M059J (cell line): ENCODE measurements around a stretch of chr14.

DNA sequence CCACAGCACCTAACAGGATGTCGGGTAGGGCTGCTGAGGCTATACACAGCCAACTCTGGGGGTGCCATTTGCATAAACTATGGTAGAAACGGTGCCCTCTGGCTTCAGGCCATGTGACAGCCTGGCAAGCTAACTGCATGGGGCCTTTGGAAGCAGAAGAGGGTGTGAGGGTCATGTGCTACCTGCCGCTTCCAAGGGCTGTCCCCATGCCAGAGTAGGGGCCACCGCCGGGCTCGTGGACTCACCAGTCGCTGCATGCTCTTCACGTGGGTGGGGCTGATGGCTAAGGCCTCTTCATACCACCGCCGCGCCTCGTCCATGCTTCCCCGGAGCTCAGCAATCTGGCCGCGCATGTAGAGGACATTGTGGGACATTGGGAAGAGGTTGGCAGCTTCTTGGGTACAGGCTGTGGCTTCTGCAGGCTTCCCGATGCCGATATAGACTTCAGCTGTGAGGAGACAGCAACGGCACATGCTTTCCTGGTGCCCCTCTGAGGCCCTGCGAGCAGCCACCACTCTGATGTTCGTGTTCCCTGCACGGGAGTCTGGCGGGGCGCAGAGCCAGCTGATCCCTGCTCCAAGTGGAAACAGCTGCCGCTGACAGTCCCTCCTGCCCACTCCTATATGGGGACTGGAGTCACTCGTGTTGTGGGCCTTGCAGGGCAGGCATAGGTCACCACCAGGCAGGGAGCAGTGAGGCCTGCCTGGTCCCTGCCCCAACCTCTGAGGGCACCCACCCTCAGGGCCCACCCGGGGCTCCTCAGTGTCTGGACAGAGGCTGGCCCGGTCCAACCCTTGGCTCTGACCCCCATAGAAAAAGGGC is 181.2 kb downstream of the CALM1 start:
- RAMPAGE, long total RNA: no peak

DNA sequence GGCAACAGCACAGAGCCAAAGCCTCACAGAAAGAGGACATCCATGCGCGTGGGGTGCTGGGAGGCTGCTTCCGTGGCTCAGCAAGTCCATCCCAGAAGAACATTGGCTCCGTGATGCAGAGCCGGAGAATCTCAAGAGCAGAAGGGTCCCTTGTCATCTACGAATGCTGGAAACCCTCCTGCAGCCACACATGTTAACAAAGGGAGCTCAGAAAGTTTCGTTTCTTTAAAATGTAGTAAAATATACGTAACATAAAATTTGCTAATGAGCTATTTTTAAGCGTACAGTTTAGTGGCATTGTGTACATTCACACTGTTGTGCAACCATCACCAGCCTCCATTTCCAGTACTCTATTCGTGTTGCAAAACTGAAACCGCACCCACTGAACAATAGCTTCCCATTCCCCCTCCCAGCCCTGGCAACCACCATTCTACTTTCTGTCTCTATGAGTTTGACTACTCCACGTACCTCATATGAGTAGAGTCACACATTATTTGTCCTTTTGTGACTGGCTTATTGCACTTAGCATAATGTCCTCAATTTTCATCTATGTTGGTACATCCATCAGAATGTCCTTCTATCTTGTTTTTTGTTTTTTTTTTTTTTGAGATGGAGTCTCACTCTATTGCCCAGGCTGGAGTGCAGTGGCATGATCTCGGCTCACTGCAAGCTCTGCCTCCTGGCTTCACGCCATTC is 185.8 kb downstream of the TTC7B start:
- RAMPAGE, long total RNA: no peak

- RAMPAGE, long total RNA: no peak
Observed at GRCh38 chr14:90654708-90655658, 161.2 kb downstream of the TTC7B start.

DNA sequence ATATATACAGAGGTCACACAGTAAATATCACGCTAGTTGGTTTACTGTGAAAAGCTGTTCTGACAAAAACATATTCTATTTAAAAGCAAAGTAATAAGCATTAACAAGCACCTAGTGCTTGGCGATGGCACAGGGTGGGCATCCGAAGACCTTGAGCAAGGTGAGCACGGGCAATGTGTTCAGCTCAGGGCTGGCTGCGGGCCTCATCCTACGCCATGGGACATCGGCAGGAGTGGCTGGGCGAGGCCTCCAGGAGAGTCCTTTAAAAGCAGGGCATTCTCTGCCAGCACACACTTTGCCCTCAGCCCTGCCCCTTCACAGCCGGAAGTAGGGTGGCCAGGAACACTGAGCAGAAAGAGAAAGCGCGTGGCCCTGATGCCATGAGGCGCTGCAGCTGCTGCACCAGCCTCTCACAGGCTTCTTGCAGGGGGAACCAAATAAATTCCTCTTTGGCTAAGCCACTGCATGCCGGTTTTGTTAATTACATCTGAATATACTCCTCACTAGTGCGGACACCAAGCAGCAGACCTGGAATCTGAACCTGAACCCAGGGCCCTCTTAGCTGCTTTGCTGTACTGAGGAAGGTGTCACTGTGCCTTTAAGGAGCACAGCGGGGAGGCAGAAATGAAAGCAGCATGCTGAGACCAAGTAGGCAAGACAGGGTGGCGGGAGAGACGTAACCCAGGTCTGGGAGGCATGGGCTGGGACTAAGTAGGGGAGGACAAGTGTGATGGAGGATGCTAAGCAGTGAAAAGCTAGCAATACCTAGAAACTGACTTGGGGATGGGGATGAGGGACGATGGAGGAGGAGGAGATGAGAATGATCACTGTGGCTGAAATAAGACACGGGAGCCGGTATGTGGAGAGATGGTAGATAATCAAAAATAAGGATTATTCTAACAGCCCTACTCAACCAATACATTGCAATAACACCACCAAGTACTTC is 155.2 kb downstream of the TTC7B start:
- RAMPAGE, long total RNA: no peak

DNA sequence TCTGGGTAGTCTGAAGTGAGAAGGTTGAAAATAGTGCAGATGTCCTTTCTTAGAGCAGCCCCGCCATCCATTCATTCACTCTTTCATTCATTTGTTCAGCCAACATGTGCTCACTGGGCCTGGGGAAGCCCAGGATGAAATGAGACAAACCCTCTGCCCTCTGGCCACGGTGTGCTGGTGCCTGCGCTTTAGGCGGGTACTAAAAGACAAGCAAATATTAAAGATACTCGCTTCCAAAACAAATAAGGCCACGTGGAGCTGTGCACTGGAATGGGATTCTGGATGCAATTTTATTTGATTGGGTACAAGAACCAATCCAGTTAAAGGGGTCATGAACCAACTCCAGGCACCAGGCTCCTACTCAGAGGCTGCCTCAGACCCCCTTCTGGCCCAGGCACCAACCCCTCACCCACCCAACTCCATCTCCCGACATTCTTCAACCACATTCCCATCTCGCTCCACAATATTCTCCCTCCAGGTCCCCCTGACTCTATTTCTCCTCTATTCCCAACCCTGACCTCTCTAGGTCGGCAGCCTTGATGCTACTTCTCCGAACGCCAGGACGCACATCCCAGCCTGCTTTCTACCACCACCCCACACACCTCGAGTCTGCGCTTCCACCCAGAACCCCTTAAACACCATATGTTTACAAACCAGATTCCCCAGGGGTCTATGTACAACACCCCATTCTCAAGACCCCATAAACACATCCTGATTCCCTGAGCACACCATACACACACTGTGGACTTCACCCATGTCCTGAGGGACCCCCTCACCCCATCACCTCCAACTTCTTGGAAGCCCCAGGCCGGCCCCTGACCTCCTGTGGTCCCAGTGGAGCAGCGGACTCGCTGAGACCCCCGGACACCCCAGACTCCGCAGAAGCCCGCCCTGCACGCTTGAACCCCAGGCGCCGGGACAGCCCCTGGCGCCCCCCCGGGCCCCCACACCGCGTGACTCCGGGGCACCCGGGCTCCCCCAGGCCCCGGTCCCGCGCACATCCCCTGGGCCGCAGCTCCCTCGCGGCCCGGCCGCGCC is 870 bp downstream of the TTC7B start:
- RAMPAGE, long total RNA: no peak

DNA sequence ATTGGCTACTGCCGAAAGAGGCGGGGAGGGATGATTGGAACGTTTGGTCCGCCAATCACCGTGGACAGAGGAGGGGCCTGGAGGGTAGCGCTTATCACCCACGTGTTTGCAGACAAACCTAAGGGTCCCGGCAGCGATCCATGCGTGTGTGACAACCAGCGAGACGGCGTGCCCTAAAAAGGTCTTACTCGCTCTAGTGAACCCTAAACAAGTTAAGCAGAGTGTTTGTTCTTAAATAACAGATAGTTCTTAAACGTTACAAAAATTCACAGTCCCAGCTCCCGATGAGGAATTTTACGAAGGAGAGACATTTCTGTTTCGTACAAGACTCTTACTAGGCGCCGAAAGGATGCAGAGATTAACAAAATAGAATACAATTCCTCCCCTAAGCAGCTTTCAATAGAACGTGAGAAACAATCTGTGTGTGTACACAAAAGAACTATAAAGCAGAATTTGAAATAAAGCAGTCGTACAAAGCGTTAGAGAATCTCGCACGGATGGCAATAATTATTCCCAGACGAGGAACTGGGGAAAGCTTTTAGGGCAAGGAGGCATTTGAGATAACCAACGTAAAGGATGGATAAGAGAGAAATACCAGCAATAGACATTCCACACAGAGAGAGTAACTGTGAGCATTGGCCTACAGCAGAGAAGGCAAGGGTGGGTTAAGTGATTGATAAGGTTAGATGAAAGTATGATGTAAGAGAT is 753 bp upstream of the RPS6KA5 start:
- RAMPAGE, long total RNA: no peak

- RAMPAGE, long total RNA: no peak
Observed at GRCh38 chr14:91286152-91286776, 41.8 kb upstream of the GPR68 start.

DNA sequence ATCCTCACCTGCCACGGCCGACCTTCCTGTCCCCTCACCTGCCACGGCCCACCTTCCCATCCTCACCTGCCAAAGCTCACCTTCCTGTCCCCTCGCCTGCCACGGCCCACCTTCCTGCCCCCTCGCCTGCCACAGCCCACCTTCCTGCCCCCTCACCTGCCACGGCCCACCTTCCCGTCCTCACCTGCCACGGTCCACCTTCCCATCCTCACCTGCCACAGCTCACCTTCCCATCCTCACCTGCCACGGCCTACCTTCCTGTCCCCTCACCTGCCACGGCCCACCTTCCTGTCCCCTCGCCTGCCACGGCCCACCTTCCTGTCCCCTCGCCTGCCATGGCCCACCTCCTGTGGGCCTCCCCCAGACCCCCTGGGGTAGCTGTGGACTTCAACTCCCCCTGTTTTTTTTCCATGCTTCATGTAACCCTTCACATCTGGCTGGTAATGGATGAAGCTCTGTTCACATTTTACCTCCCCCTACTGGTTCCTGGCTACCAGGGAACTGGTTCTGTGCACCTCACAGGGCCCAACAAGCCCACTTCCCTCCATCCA is 48.8 kb upstream of the GPR68 start:
- RAMPAGE, long total RNA: no peak

GRCh38 chr14:91324667-91325087 is 80.2 kb upstream of the GPR68 start:
- RAMPAGE, long total RNA: no peak

GRCh38 chr14:91367074-91368089 is 50.2 kb downstream of the CCDC88C start:
- RAMPAGE, long total RNA: no peak

DNA sequence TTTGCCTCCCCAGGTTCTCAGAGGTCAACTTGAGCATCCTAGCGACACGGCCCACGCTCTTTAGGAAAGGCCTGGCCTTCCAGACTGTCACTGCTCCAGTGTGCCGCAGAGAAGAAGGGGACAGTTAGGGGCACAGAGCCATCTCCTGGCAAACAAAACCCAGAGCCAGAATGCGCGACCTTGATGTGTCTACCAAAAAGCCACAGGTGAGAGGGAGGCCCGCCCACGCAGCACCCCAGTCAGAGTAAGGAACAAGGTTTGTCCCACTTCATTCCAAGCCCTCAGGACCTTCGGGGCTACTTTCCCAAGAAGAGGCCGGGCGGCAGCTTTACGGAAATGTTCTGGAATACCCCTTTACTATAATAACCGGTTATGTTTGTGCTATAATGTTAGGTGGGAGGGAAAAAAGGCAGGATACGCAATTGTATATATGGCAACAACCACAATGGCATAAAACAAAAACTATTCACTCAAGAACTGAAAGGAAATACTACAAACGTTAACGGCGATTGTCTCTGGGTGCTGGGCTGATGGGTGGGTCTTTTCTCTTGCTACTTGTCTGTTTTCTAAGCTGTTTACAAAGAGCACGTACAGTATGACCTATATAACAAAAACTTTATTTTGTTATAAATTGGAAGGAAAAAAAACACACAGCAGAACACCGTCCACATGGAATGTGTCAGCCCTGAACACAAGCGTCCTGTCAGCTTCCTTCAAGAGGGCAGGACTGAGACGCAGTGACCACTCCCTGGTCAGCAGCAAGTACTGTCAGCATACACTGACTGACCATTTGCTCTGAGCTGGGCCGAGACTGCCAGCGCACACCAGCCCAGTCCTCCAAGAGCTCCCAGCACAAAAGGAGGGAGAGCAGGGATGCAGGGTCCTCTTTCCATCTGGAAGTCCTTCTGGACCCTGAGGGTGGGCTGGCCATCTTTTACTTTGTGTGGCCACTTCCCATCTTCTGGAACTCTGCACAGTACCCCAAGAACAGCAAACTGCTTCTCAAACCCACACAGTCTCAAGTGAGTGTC is 12.2 kb downstream of the CCDC88C start:
- RAMPAGE, long total RNA: no peak

DNA sequence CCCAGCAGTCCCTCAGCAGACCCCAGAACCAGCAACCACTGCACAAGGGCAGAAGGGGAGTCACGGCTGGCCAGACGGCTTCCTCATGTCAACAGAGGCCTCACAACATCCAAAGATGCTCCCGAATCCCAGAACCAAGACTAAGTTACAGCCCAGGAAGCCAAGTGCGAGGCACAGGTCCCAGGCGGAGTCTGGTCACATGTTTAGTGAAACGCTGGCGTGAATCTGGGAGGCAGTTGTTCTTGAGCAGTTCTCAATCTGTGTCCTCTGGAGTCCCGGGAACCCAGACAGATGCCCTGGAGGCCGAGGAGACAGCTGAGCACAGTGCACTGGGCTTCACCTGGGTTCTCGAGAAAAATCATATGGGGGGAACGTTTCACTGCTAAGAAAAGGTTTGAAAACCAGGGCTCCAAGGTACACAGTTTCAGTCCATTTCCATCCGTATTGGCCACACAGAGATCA is 10.3 kb downstream of the CCDC88C start:
- RAMPAGE, long total RNA: no peak

GRCh38 chr14:91509484-91509784 is 676 bp downstream of the PPP4R3A start:
- RAMPAGE, long total RNA: no peak

- RAMPAGE, long total RNA: no peak
Observed at GRCh38 chr14:91573666-91573899, 63.5 kb upstream of the PPP4R3A start.

DNA sequence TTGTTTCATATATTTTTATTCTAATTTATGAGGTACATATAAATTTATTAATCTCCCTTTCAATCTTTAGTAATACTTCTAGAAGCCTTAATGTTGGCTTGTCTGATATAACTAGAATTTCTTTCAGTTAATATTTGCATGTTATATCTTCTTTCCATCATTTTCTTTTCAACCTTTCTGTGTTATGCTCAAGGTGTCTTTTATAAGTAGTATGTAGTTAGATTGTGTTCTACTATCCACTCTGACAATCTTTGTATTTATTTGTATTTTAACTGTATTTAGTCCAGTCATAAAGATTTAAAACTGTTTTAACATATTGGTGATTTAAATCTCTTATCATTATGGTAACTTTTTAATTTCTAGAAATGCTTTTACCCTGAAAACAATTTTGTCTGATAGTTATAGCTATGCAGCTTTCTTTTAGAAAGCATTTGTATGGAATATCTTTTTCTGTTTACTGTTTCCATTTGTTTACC is 40.8 kb downstream of the TC2N start:
- RAMPAGE, long total RNA: no peak

GRCh38 chr14:91873000-91873960 is 5.9 kb upstream of the TC2N start:
- RAMPAGE, long total RNA: no peak

DNA sequence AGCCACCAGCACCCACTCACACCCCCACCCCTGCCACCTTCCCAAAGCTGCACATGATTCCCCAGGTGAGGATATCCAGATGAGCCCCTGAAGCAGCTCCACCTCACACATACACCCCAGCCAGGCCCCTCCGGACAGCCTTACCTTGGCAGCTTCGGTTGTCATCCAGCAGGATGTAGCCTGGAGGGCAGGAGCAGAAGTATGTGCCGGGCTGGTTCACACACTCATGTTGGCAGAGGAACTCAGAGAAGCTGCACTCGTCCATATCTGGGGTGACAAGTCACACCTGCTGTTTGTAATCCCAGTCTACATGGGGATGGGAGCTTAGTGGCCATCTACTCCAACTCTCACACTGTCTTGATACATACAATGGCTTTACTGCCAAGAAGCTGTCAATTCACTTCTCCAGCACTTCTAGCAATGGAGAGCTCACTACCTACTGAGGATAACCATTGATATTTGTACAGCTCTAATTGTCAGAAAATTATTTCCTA is 15.5 kb upstream of the TC2N start:
- RAMPAGE, long total RNA: no peak

DNA sequence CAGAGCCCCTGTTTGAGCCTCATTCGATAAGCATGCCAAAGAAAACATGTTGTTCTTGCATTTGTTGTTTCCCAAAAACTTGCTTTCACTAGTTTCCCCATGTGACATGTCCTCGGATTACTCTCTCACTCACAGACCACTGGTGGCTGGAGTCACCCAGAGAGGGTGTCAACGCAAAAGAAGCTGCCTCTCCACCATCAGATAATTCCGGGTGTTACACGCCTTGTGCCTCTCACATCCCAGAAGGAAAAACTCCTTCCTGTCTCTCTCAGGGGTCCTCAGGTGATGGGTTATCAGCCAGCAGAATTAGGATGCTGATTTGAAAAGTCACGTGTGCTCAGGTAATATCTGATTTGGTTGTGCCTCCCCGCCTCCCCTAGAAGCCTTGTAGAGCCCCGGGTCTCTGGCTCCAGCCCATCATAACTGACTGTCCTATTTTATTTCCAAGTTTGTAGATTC is 16.6 kb upstream of the TC2N start:
- RAMPAGE, long total RNA: no peak

GRCh38 chr14:92004908-92006202 is 34.5 kb downstream of the TRIP11 start:
- RAMPAGE, long total RNA: no peak

- RAMPAGE, long total RNA: no peak
Observed at GRCh38 chr14:92038975-92039953, 595 bp downstream of the TRIP11 start.